Helper T cell (primary cell): ENCODE measurements around the genes ZNF761 and TFPT.

DNA sequence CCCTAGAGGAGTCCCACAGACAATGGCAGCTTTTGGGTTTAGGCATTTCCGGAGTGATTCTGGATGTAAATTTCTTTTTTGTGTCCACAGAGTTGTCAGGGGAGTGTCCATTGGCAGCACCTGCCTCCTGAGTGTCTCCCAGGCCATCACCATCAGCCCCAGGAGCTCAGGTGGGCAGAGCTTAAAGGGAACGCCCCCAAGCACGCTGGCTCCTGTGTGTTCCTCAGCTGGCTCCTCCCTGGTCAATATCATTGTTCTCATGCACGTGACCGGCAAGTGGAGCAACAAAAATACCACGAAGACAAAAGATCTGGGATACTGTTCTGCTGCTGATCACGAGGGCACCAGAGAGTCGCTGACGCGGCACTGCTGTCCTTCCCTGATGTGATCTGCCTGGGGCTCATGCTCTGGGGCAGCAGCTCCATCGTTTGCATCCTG, 8.8 kb upstream of the ZNF761 start:
- PRO-cap, 2 experiments, result no peak in any of the 2 experiments

DNA sequence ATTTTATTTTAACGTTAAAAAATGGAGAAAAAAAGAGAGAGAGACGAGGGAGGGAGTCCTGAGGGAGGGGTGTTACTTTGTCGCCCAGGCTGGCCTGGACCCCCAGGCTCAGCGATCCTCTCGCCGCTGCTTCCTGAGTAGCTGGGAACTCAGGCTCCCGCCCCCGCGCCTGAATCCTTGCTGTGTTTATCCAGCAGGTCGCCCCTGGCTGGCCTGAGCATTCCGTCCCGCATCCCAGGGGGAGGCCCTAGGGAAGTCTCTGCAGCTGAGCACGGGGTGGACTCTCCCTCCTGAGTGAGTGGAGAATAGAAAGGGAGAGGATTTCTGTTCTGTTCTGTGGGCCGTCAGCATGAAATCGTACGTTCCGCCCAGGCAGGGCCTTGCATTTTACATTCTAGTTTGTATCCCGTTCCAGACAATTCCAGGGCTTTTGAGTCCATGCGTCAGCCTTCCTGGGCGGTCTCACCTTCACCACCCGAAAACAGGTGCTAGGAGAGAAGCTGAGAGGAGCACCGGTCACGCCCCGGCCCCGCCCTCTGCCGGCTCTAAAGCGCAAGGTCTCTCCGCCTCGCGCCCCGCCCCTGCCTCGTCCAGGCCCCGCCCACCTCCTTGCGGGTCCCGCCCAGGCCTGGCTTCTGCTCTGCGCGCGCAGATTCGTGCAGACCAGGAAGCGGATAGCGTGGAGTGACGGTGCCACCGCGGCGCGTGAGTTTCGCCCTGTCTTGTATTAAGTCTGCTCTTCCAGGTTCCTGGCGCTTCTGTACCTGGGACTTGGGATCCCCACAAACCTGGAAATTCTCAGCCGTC, at the start of gene ZNF761:
ZNF761 (plus strand) TSS at position 661 of the 807 bp plus-strand sequence.
- PRO-cap, 2 experiments, result peak in 2 of 2 experiments; most common plus-strand start position 661 of the sequence (in 2); most common minus-strand start position 464 of the sequence (in 1)

DNA sequence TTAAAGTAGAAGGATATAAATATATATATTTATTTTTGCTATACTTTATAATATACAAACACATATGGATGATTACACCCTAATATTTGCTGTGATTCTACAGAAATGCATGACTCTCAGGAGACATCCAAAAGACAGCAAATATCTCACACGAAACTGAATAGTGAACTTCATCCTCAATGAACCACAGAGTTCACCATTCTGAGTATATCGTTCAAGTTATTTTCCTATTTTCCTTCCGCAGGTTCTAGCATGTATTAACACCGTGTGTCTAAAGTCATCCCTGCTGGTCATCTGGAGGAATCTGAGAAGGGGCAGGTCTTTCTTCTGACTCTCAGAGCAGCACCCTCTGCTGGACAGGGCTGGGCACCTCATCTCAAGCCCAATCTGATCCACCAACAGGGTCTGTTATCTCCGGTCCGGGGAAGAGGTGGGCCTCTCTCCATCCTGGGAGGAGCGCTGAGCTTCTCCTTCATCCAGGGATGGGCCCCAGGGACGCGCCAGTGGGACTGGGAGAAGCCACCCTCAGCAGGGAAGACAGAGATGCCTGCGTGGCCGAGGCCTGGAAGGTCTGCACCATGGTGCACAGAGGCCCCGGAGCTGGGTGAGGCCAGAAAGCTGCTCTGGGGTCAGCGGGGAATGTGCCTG, 26.1 kb upstream of the ZNF331 start:
- PRO-cap, 2 experiments, result no peak in any of the 2 experiments

DNA sequence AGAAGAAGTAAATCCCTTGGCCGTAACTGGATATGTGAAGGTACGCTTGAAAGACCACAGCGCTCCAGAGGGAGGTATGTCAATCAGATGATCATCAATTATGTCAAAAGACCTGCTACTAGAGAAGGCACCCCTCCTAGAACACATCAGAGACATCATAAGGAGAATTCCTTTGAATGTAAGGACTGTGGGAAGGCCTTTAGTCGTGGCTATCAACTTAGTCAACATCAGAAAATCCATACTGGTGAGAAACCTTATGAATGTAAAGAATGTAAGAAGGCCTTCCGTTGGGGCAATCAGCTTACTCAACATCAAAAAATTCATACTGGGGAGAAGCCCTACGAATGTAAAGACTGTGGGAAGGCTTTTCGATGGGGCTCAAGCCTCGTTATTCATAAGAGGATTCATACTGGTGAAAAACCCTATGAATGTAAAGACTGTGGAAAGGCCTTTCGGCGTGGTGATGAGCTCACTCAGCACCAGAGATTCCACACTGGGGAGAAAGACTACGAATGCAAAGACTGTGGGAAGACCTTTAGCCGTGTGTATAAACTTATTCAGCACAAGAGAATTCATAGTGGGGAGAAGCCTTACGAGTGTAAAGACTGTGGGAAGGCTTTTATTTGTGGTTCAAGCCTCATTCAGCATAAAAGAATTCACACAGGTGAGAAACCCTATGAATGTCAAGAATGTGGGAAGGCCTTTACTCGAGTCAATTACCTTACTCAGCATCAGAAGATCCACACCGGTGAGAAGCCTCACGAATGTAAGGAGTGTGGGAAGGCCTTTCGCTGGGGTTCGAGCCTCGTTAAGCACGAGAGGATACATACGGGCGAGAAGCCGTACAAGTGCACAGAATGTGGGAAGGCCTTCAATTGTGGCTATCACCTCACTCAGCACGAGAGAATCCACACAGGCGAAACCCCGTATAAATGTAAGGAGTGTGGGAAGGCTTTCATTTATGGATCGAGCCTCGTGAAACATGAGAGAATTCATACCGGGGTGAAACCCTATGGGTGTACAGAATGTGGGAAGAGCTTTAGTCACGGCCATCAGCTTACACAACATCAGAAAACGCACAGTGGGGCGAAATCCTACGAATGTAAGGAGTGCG, 39.2 kb downstream of the ZNF331 start:
- PRO-cap, 2 experiments, result no peak in any of the 2 experiments

DNA sequence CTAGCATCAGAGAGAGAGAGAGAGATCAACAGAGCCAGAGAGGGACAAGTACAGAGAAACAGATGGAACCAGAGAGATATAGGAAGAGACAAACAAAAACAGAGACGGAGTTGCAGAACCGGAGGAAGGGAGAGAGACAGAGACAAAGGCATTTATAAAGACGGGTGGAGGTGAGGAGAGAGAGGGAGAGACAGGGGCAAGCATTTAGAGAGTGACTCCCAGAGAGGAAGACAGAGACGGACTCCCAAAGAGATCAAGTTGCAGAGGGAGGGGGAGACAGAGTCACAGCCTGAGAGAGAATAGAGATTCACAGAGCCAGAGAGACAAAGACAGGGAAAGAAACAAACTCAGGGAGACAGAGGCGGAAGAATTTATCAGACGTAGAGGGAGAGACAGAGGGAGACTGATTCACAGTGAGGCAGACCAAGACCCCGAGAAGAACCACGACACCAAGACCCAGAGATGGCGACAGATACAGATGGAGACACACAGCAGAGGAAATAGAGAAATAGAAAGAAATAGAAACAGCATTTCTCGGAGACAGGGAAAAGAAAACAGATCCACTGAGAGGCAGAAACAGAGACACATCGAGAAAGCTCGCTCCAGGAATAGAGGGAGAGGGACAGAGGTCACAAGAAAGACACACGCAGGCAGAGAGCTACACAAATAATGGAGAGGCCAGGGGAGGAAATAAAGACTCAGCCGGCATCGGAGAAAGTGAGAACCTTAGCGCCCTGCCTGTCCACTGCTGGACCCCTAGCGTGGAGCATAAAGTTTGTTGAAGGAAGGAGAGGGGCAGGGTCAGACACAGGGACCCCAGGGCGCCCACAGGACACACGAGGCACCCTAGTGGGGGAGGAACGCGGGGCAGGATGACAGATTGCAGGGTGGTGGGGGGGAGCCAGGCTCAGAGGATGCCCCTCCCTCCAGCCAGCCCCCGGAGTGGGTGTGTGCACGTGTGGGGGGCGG, 589 bp upstream of the PRKCG start:
- PRO-cap, 2 experiments, result no peak in any of the 2 experiments

- PRO-cap, 2 experiments, result no peak in any of the 2 experiments
Observed at GRCh38 chr19:53980908-53981612, 10.4 kb upstream of the CACNG6 start.

DNA sequence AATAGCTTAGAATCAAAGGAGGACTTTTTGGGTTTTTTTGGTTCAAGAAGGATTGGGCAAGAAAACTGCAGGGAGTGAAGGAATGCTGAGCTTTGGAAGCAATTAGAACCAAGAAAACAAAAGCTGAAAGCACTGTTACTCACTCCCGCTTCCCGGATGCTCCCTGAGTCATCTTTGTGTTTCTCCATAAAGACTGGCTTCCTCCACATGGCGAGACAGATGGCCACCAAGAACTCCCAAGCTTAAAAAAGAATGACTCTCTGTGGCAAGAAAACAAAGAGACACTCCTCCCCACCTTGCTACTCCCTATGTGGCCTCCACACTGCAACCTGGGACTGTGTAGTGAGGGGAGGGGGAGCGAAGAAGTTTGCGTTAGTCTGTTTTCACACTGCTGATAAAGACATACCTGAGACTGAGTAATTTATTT, 27.9 kb downstream of the VSTM1 start:
- PRO-cap, 2 experiments, result no peak in any of the 2 experiments

- PRO-cap, 2 experiments, result peak in 2 of 2 experiments; most common plus-strand start chr19:54115771 (in 2); most common minus-strand start chr19:54115657 (in 2)
Observed at GRCh38 chr19:54114773-54116003, at the start of gene TFPT. TFPT (minus strand) TSS chr19:54115657.

DNA sequence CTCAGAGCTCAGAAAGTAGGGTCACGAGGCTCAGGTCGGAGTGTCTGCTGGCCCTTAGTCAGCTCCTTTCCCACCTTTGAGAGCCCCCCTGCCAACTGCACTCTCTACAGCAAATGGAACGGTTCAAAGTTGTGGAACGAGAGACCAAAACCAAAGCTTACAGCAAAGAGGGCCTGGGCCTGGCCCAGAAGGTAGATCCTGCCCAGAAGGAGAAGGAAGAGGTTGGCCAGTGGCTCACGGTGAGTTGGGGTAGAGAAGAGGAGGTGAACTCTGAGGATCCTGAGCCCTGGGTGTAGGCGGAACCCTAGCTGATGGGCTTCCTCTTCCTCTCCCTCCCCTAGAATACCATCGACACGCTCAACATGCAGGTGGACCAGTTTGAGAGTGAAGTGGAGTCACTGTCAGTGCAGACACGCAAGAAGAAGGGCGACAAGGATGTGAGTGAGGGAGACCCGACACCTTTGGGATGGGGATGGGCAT, 6.4 kb downstream of the CNOT3 start:
- PRO-cap, 2 experiments, result no peak in any of the 2 experiments

DNA sequence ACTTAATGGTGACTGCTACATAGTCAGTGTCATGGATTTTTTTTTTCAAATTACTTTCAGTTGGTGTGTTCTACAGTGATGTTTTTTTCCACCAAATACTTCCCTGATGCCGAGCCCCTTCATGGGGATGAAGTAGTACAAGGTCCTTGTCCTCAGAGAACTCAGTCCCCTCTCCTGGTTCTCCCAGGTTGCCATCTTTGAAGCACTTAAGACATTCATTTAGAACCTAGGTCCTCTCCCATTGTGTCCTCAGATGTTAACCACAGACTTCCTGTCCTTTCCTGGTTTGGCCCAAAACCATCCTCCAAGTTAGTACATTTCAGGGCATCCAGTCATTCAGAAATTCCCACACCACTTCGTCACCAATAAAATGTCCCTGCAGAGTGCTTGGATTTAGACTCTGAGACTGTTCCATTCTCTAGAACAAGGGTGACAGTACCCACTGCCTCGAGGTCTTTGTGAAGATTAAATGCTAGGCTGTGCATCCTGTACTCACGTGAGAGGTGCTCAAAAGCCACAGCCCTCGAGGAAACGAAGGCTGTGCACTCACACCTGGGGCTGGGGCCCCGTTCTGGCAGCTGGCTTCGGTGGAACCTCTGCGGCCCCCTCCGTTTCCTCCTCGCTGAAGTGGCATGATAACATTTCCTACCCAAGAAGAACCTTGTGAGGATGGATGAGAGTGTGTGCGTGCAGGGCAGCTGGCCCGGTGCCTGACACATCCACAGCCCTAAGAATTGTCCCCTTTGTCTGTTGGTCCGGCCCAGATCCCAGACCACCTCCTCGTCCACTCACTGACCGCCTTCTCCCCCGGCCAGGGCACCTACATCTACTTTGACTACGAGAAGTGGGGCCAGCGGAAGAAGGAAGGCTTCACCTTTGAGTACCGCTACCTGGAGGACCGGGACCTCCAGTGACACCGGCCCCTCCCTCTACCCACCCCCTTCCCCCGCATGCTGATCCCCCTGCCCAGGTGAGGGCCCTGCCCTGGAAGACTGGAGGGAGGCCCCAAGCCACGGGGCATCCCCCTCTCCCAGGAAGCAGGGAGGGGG, 4.7 kb downstream of the LENG1 start:
- PRO-cap, 2 experiments, result peak in 2 of 2 experiments; most common plus-strand start position 551 of the sequence (in 2); most common minus-strand start position 467 of the sequence (in 1)

- PRO-cap, 2 experiments, result peak in 1 of 2 experiments; most common minus-strand start chr19:54189114 (in 1)
Observed at GRCh38 chr19:54188981-54189163, 508 bp downstream of the MBOAT7 start.

DNA sequence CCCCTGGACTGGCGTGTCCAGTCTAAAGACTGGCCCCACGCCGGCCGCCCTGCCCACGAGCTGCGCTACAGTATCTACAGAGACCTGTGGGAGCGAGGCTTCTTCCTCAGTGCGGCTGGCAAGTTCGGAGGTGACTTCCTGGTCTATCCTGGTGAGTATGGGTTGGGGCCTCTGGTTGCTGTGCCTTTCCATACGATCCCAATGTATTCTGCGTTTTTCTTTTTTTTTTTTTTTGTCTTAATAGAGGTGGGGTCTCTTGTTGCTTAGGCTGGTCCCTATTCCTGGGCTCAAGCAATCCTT, 1.1 kb downstream of the TSEN34 start:
- PRO-cap, 2 experiments, result no peak in any of the 2 experiments

GRCh38 chr19:54196608-54197164, 4.0 kb upstream of the RPS9 start:
- PRO-cap, 2 experiments, result no peak in any of the 2 experiments

DNA sequence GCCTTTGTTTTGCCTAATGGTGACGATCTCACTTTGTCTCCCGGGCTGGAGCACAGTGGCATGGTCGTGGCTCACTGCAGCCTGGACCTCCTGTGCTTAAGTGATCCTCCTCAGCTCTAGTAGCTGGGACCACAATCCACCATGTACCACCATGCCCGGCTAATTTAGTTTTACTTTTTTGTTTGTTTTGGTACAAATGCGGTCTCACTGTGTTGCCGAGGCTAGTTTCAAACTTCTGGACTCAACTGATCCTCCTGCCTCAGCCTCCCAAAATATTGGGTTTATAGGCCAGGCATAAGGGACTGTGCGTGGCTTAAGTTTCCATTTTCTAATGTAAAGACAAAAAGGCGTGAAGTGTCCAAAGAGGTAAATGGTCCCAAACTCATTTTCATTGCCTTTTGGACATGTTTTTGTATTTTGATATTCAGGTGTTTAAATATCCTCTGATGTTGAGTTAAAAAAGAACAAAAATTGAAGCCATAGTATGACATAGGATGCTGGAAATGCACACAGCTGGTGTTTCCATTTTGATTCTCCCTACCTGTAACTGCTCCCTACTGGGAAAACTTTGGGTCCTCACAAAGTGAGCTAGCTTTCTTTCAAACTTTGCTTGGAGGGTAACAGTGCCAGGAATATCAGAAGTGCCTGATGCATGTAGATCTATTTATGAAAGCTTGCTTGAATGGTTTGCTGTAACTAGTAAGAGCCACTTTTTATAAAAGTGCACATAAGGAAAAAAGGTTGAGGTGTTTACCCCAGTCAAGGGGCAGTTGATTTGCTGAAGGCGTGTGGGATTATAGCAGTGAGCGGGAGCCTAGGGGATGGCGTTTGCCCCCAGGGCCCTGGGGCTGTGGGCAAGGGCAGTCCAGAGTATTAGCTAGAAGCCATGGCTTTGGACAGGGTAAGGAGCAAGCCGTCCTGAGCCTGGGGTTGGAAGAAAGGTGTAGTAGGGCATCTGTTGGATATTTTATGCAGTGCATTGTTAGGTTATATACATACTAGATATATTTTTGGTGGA, 4.1 kb downstream of the RPS9 start:
- PRO-cap, 2 experiments, result no peak in any of the 2 experiments

GRCh38 chr19:54206887-54207914, 6.5 kb downstream of the RPS9 start:
- PRO-cap, 2 experiments, result no peak in any of the 2 experiments

- PRO-cap, 2 experiments, result peak in 2 of 2 experiments; most common plus-strand start chr19:54211030 (in 2); most common minus-strand start chr19:54210857 (in 2)
Observed at GRCh38 chr19:54210747-54211223, 10.1 kb downstream of the RPS9 start.

- PRO-cap, 2 experiments, result no peak in any of the 2 experiments
Observed at GRCh38 chr19:54286341-54286629, 5.4 kb upstream of the LILRB2 start.

GRCh38 chr19:54316608-54317541, 3.9 kb upstream of the LILRA5 start:
- PRO-cap, 2 experiments, result no peak in any of the 2 experiments

DNA sequence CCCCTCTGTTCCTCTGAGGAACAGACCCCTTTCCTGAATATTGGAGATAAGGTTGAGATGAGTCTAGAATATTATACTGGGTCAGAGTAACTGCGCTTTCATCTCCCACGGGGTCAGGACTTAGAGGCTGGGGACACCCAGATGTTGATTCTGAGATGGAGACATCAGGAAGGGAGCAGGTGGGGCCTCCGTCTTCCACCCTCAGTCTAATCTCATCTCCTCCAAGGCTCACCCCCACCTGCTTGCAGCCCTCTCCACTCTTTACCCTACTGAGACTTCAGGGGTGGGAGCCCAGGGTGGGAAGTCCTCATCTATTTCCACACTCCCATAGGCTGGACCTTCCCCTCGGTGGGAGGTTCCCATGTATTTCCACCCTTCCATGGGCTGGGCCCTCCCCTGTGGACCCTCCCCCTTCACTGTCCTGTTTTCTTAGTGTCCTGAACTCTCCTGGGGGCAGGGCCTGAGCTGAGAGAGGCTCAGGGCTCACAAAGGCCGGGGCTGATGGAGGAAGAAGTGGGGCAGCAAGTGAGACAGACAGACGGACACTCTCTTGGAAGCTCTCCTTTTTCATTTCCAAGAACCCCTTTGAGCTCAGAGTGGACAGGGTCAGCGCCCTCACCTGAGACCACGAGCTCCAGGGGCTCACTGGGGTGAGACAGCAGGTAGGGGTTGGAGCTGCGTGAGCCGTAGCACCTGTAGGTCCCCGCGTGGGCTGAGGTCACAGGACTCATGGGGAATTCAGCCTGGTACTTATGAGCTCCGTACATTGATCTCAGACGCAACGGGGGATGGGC, 2.5 kb downstream of the LILRA4 start:
- PRO-cap, 2 experiments, result no peak in any of the 2 experiments

- PRO-cap, 2 experiments, result no peak in any of the 2 experiments
Observed at GRCh38 chr19:54356661-54357512, 7.8 kb downstream of the LAIR1 start.